Peripheral blood mononuclear cell (primary cell): ENCODE measurements around the gene LMO3.

DNA sequence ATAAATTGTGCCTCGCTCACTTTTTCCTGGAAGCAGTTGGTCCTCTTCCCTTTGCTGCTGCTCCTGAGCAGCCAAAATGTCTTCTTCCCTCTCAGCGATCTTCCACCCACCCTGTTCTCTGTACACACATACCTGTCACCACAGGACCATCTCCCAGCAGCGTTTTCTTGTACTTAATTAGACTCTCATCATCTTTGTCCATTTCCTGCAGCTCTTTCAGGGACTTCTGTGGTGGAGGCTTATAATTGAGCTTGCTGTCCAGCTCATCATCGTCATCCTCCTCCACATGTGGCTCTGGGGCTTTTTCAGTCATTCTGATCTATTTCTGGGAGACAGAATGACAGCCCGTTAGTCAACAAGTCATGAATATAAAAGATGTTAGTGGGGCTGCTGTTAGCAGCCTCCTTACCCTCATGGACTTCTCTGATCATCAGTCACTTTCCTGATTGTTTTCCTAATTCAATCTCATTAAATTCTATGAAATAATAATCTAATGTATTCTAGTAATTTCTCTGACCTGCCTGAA is 10.9 kb downstream of the ARHGDIB start:
- PRO-cap, 8 experiments = peak in 5 of 8 experiments; most common minus-strand start position 114 of the sequence (in 4)

- PRO-cap, 8 experiments = no peak in any of the 8 experiments
These were observed 3.5 kb downstream of the ARHGDIB start for GRCh38 chr12:14957875-14958394.

DNA sequence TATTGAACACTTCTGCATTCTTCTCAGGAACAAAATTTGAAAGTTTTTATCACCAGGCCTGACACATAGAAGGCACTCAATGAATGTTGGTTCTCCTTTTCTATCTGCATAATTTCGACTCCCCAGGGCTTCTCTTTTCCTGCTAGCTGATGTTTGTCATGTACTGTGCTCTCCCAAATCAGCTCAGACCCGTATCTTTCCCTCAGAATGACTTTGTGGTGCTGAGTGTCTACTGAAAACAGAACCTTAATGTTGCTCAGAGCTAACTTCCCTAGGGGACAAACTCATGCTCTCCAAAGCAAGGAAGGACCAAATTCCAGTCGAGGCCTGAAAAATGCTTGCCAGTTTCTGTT is 2.0 kb downstream of the ARHGDIB start:
- PRO-cap, 8 experiments = peak in 5 of 8 experiments; most common plus-strand start position 205 of the sequence (in 5); most common minus-strand start position 209 of the sequence (in 5)

DNA sequence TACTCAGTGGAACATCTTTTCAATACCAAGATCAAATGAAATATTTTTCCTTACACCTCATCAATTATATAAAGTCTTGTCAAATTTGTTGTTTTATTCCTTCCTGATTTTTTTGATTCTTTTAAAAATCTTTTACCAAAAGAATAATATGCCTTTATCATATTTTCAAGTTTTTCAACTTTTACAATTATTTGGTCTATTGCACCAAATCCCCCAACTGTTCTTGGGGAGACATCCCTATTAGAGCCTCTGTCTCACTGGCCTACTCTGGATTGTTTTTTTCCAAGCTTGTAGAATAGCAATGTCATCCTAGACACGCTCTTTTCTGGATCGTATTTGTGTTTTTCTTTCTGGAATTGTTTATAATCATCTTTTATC is 24.9 kb downstream of the PDE6H start:
- PRO-cap, 8 experiments = no peak in any of the 8 experiments

DNA sequence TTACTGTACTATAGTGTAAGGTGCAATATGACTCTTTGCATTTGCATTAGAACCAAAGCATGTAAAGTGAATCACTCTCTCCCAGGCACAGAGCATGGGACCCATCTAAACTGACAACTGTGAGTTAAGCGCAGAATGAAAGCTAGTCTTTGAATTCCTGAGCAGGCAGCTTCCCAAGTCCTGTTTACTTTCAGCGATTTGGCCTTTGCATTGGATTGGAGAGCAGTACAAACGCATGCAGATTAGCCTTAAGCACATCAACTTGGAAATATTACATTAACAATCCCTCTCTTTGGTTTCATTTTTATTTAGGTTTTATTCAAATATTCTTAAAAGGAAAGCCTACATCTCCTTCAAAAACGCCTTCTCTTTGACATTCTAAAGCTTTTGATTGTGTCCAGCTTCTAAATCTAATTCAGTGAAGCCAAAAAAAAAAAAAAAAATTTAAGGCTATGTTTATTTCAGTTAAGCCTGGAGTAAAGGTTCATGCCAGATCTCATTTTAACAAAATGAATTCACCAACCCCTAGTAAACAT is 74.5 kb downstream of the RERG start:
- PRO-cap, 8 experiments = no peak in any of the 8 experiments

- PRO-cap, 8 experiments = no peak in any of the 8 experiments
These were observed 2.5 kb upstream of the RERG start for GRCh38 chr12:15223617-15224123.

DNA sequence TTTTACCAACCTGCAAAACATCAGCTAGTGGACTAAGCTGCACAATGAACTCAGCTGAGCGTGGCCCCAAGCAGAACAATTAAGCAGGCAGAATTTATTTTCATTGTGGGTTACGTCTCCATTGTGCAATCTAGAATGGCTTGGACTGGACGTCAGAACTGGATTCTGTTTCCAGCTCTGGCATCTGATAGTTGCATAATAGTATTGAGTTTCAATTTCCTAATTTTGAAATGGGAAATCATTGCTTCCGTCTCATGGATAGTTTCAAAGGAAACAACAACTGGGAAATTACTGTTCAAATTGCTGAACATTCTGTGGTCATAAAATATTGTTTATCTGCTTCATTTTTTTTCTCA is 35.6 kb upstream of the RERG start:
- PRO-cap, 8 experiments = no peak in any of the 8 experiments

- PRO-cap, 8 experiments = no peak in any of the 8 experiments
These were observed 198.9 kb downstream of the EPS8 start for GRCh38 chr12:15590078-15590860.

DNA sequence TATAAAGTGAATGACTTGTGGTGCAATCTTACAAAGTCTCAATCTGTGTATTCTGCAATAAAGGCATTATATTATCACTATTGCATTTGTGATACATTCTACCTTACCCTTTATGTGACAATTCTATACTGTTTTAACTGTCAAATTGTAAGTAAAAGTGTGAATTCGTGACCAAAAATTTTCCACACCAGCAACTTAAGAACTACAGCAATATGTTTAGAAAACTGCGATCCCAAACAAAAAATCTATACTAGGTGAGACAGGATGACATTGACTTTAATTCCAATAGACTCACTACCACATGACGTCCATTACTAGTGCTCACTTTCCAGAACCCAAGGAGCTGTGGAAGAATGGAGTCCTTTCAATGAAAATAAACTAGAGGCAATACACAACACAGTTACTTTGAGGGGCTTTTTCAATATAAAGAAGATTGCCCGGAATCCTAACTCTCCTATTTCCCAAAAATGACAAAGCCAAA is 1.5 kb downstream of the EPS8 start:
- PRO-cap, 8 experiments = no peak in any of the 8 experiments

DNA sequence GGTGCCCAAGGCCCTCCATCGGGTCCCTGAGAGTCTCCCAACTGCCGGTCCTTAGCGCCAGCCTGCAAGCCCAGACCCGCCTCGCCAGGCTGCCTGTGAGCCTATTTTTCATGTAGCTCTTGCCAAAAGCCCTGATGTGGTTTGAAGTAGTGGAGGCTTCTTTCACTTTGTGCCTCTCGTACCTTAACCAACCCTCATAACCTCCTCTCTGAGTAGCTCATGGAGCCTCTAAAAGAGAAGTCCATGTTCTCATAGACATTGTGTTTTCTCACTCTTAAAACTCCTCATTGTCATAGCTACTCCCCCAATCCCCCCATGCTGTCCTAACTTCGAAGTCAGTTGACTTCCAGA is 767 bp upstream of the EPS8 start:
- PRO-cap, 8 experiments = no peak in any of the 8 experiments

DNA sequence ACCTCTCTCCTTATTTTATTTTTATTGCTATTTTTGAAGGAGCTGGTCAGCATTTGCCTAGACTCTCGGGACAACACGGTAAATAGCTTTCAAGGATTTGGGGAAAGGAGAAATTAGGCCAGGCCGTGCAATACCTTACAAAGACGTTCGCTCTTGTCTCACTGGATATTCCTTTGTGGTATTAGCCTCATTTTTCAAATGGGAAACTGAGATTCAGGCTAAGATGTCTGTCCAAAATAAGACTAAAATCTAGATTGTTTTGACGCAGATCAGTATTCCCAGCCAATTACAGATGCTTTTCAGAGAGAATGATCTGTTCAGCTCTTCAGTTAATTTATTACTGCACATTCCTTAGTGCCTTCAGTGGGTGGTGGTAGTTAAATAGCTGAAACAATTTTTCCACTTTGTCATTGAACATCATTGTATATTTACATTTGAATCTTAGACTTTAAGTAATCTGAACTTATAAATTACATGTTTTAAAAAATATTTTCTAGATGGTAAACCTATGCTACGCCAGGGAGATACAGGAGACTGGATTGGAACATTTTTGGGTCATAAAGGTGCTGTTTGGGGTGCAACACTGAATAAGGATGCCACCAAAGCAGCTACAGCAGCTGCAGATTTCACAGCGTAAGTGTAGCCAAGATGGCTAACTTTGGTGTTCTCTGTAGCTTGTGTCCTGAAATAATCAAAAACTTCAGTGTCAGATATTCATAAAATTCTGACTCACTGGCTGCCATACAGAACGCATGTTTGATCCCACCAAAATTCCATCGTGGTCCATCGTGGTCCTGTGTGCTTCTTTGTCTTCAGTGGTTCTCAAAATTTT is 1.1 kb downstream of the STRAP start:
- PRO-cap, 8 experiments = no peak in any of the 8 experiments

DNA sequence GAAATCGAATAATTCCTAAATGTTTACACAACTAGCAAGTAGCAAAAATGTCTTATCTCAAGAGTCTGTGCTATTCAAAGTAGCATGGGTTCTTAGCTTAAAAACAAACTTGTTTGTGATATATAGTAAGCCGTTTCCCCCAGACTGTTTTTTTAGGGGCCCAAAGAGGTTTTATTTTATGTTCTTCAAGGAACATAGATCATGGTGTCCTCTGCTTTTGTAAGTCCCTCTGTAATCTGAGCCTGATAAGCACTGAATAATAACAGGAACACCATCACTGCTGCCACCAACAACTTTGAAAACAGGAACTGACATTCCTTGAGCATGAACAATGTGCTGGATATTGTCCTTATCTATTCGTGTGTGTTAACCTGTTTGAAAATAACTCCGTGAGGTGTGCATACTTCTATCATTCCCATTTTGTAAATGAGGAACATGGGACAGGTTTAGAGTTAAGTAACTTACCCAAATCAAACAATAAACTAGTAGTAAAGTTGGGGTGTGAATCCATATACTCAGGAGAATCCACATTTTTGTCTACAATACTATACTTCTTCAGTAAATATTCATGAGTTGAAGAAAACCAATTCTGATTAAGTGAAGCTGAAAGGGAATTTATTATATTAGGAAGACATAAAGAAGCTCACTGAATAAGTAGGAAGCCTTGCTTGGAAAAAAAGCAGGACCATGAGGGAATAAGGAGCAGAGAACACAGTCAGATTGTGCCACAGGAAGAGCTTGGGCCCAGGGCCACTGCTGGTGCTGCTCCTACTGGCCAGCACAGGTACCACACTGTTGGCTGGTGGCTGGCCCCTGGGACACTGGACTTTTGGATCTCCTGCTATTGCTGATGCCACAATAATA is 67.6 kb downstream of the DERA start:
- PRO-cap, 8 experiments = no peak in any of the 8 experiments

DNA sequence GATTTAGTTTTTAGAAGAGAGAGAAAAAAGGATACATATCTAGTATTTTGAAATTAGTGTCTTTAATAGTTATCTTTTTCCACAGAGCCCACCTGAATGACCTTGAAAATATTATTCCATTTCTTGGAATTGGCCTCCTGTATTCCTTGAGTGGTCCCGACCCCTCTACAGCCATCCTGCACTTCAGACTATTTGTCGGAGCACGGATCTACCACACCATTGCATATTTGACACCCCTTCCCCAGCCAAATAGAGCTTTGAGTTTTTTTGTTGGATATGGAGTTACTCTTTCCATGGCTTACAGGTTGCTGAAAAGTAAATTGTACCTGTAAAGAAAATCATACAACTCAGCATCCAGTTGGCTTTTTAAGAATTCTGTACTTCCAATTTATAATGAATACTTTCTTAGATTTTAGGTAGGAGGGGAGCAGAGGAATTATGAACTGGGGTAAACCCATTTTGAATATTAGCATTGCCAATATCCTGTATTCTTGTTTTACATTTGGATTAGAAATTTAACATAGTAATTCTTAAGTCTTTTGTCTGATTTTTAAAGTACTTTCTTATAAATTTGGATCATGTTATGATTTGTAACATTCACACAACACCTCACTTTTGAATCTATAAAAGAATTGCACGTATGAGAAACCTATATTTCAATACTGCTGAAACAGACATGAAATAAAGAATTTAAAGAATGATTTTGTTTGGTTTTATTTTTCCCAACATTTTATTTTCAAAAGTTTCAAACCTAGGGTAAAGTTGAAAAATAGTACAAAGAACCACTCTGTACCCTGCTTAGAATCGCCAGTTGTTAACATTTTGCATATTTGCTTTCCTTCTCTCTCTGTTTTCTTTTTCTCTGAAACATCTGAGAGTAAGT is 16.5 kb downstream of the MGST1 start:
- PRO-cap, 8 experiments = no peak in any of the 8 experiments

- PRO-cap, 8 experiments = no peak in any of the 8 experiments
These were observed at the start of gene LMO3 for GRCh38 chr12:16605611-16606209. TSS of gene LMO3 (minus strand) at chr12:16606162.

GRCh38 chr12:17281131-17281603 is 675.2 kb upstream of the LMO3 start:
- PRO-cap, 8 experiments = no peak in any of the 8 experiments

DNA sequence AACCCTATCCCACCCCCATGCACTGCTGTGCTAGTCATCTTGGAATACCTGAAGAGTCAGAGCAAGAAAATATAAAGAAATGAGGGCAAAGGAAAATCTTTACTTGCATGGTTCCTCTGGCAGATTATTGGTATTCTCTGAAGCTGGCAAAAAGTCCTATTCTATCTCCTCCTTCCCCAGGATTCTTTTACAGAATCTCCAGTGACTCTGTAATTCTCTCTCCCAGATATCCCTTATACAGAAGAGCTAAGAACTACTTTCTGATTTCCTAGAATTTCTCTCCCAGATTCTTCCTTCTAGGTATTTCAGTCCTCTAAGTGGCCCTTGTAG is 515.3 kb downstream of the RERGL start:
- PRO-cap, 8 experiments = peak in 1 of 8 experiments; most common minus-strand start position 71 of the sequence (in 1)

- PRO-cap, 8 experiments = no peak in any of the 8 experiments
These were observed 93.0 kb upstream of the PLEKHA5 start for GRCh38 chr12:19036608-19036822.

DNA sequence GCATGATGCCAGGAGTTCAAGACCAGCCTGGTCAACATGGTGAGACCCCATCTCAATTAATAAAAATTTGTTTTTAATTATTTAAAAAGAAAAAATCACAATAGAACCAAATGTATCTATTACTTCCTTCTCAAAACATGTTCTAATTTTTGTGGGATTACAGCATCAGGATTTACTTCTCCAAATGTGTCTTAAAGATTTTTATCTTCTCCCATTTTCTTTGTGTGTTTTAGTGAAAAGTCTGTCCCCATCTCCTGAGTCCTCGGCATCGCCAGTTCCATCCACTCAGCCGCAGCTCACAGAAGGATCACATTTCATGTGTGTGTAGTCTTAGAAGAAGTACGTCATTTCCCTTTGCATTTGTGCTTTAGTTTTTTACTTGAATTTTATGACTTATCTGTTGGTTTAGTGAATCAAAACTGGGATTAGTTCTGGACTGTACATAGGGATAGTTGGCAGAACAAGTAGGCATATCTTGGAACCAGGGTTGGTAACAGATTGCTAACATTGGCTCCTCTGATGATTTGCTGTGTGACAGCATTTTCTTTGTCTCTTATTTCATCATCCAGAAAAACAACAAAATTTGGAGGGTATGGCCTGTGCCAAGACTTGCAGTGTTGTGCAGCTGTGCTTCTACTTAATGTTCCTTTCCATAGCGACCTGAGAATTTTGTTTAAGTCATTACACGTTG is 69.7 kb upstream of the AEBP2 start:
- PRO-cap, 8 experiments = no peak in any of the 8 experiments

DNA sequence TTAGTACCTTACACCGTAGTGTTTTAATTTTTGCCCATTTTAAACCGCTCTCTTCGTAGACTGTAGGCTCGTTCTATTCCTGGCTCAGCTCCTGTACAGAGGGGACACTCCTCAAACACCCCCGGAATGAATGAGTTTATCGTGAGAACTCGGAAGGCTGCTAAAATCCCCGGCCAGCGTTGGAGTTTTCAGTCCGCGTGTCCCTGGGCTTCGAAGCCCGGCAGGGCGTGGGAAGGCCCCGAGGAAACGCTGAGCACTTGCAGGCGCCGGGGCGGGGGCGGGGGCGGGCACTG is 236 bp upstream of the AEBP2 start:
- PRO-cap, 8 experiments = peak in 1 of 8 experiments; most common minus-strand start position 229 of the sequence (in 1)

- PRO-cap, 8 experiments = no peak in any of the 8 experiments
These were observed 152.3 kb downstream of the AEBP2 start for GRCh38 chr12:19591366-19592190.